Choroid plexus epithelial cell (primary cell): ENCODE measurements around a stretch of chr15.

DNA sequence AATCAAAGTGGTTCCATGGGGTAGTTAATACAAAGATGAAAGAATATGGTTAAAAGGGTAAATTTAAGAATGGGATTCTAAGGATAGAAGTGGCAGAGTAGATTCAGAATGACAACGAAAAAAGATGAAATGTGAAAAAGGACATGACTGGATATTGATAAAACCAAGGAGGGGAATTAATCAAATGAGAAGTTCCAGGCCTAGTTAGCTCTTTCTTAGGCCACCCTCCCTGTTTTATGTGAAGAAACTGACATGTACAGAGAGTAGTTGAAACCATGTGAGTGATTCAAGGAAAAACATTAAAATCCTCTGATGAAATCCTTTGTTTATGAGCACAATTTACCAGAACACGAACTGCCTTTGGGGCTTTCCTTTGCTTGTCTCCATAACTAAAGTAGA lies 558.1 kb downstream of the NR2F2 start:
- RRBS, result no CpG with 5 or more reads among the region's 2 CpGs

GRCh38 chr15:96983973-96984939 lies 653.8 kb downstream of the NR2F2 start:
- RRBS, result no CpG with 5 or more reads among the region's 68 CpGs

- RRBS, result 2% methylated on average over 21 of the region's 55 CpGs
Measured at GRCh38 chr15:97961026-97962062, 841 bp downstream of the ARRDC4 start.

GRCh38 chr15:98522388-98522710 lies 126.0 kb upstream of the IGF1R start:
- RRBS, result no CpG with 5 or more reads among the region's 7 CpGs

DNA sequence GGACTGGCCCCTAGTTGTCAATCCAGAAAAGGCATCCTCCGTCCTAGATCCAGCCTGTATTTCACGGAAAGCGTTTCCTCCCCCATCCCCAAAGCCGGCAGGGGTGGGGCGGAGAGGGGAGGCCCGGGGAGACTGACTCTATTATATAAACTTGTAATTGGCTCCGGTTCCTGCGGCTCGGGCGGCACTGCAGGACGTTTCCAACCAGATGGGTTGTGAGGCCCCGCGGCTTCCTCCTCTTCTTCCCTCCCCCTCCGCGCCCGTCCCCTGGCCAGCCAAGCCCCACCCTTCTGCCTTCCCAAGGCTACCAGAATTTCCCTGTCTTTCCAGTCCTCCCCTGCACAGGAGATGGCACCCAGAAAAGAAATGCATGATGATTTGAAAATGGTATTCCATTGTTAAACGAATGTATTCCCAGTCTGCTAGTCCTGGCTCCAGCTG lies 99.7 kb upstream of the IGF1R start:
- RRBS, result 0% methylated on average over 1 of the region's 17 CpGs

DNA sequence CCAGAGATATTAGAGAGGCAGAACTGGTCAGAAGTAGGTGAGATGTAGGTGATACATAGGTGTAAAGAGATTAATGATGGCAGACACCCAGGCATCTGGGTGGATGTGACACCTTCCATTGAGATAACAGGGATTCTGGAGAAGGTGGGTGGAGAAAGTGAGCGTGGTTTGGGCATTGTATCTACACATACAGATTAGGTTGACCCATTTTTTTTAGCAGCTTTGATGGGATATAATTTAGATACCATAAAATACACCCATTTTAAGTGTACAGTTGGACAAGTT lies 93.4 kb upstream of the IGF1R start:
- RRBS, result no CpG with 5 or more reads among the region's 1 CpG

- RRBS, result 1% methylated on average over 25 of the region's 32 CpGs
Measured at GRCh38 chr15:98649217-98649522, 831 bp downstream of the IGF1R start.

DNA sequence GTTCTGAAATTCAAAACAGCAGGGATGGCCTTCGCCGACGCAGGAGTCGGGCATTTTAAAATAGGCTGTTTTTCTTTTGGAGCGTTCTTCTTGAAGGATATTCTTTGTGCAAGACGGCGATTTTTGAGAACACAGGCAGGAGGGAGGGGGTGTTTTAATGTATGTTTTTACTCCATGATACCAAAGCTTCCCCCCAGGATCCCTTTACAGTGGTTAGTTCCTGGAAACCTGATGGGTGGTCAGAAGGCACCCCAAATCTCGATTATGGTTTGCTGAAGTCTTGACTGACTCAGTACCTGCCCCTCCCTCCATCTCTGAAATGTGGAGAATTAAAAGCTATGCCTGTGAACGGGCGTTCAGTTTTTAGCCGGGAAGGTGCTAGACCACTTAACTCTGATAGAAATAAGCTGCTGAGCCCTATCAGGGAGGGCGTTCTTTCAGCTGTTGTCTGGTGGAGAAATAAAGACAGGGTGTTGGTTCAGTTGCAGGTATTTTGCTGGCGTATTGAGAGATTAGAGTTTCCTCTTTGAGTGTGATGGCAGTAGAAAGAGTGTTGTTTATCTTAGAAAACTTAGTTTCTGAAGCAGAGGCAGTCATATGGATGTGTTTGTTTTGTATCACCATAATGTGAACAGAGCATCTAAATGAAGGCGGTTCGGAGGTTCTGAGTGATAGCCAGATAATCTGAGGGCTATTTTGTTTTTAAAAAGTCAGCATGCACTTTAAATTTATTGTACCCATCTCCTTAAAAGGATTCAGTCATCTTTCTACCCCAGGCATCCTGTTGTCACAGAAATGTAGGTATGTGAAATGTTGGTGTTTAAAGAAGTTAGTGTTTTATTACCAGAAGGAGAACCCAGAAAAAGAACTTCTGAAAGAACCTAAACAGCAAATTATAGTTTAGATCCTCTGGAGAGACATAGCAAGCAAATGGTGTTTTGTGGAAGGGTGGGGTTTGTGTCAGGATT lies 3.5 kb downstream of the IGF1R start:
- RRBS, result no CpG with 5 or more reads among the region's 15 CpGs

GRCh38 chr15:98727304-98728217 lies 79.2 kb downstream of the IGF1R start:
- RRBS, result 2% methylated on average over 10 of the region's 19 CpGs

GRCh38 chr15:98847155-98848148 lies 160.1 kb downstream of the PGPEP1L start:
- RRBS, result 86% methylated on average over 1 of the region's 15 CpGs

DNA sequence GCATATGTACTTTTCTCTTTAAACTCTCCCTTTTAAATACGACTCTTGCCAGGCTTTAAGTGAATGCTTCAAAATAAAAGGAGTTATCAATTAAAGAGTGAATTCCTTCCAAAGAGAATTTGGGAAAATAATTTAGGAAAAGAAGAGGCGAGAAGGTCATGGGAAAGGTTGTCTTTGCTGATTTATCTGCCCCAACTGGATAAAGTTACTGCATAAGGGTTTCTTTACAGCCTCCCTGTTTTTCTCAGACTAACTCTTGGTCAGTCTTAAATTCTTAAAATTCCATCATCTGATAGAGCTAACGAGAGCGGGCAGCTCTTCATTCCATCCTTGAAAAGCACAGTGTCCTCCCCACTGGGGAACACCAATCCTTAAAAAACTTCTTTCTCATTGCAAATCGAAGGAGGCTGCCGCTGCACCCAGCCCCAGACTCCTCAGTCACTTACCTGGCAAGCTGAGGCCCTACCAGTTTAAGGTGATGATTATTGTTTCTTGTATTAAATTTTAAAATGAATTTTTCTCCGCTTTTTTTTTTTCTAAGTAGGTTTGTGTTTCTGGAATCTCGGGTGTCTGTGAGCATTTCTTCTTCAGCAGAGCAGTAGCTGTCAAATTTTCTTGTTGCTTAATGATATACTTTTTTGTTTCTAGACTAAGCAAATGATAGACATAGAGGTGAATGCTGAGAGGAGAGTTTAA lies 107.2 kb downstream of the PGPEP1L start:
- RRBS, result no CpG with 5 or more reads among the region's 8 CpGs

DNA sequence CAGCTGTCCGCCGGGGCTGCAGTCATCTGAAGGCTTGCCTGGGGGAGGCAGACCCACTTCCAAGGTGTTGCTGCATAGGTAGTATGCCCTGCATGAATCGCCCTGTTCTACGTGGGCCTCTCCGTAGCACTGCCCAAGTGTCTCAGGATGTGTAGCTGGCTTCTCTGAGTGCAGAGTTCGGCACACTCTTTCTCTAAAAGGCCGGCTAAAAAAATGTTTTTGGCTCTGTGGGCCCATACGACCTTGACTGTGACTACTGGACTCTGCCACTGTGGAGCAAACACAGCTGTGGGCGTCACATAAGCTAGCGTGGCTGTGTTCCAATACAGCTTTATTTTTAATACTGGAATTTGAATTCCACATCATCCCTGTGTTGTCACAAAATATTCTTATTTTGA lies 56.0 kb downstream of the PGPEP1L start:
- RRBS, result no CpG with 5 or more reads among the region's 10 CpGs

DNA sequence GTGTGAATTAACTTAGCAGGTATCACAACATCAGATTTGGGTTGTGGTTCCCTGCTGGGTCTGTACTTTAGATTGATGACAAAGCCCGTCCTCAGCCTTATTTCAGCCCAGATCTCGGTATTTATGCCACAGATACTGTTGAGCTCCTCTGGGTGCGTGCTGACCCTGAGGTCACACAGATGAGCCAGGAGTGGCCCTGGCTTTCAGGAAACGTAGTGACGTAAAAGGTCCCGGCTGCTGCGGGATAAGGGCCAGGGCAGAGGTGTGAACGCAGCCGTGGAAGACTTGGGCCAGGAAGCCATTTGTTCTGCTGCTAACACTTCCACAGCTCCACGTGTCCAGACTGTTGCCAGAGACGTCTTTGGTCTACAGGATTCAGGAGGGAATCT lies 54.3 kb downstream of the PGPEP1L start:
- RRBS, result no CpG with 5 or more reads among the region's 11 CpGs

GRCh38 chr15:98953981-98954902 lies 53.4 kb downstream of the PGPEP1L start:
- RRBS, result no CpG with 5 or more reads among the region's 21 CpGs

GRCh38 chr15:99110510-99111388 lies 5.9 kb downstream of the SYNM start:
- RRBS, result no CpG with 5 or more reads among the region's 9 CpGs

GRCh38 chr15:99137247-99137929 lies 32.5 kb downstream of the SYNM start:
- RRBS, result no CpG with 5 or more reads among the region's 12 CpGs

DNA sequence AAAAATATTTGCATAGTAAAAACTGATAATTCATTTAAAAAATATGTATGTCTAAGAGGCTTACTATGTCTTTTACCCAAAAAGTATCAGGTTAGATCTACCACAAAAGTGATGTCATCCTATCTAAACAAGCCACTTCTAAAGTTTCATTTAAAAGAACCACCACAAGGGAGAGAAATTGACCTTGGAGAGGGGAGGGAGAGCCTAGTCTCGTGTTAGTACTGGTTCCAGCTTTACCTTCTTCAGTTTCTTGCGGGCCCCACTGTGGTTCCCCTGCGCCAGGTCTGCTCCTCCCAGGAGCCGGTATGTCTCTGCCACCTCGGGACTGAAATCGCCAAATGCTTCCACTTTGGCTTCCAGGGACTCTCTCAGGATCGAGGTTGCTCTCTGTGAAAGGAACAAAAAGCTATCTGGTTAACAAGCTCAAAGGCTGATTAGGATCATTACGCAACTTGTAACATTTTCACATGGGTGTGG lies 51.1 kb downstream of the SYNM start:
- RRBS, result no CpG with 5 or more reads among the region's 8 CpGs

- RRBS, result no CpG with 5 or more reads among the region's 9 CpGs
Measured at GRCh38 chr15:99212475-99212967, 36.9 kb downstream of the TTC23 start.

DNA sequence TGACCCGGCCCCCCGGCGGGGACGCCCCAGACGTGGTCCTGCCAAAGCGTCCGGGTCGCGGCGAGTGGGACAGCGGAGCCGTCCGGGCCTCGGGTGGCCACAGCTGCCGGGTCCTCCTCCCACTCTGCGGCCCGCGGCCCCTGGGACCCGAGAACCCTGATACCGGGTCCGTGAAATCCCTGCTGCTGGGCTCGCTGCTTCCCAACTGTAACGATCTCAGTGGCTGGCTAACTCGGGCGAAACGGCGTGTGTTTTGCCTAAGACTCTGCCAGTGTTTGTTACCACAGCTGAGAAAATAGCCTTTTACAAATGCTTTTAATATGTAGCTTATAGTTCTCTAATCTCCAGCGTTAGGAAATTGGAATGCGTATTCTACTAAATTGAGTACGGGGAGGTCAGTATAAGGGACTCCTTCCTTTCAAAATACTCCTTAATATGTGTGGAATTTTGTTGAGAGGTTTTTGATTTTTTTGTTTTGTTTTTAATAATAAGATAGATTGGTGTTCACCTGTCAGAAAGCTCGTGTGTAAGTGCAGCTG lies 379 bp downstream of the LRRC28 start:
- RRBS, result 2% methylated on average over 7 of the region's 31 CpGs

DNA sequence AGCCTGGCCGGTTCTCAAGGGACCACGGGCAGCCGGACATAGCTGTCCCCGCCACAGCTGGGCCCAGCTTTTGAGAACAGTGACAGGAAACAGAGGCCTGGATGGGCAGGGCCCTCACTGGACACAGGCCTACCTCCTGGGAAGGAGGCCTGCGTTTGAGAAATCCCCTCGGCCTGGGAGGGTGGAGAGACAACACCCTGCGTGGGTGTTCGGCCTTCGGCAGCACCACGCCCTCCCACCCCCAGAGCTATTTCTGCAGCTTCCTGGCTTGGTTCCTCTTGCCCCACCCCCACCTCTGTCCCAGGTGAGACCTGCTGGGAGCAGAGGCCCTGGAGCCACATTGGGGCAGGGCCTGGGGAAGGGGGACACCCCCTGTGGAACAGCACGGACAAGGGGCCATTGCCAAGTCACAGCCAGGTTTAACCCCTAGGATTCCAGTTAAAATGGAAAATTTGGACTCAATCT lies 132.4 kb upstream of the MEF2A start:
- RRBS, result no CpG with 5 or more reads among the region's 11 CpGs